PFSK-1 (cell line): ENCODE results near the gene LIMK1.

- RRBS, result 86% methylated on average over 6 of the region's 26 CpGs
Measured at GRCh38 chr7:73602858-73603883, 21.2 kb downstream of the MLXIPL start.

DNA sequence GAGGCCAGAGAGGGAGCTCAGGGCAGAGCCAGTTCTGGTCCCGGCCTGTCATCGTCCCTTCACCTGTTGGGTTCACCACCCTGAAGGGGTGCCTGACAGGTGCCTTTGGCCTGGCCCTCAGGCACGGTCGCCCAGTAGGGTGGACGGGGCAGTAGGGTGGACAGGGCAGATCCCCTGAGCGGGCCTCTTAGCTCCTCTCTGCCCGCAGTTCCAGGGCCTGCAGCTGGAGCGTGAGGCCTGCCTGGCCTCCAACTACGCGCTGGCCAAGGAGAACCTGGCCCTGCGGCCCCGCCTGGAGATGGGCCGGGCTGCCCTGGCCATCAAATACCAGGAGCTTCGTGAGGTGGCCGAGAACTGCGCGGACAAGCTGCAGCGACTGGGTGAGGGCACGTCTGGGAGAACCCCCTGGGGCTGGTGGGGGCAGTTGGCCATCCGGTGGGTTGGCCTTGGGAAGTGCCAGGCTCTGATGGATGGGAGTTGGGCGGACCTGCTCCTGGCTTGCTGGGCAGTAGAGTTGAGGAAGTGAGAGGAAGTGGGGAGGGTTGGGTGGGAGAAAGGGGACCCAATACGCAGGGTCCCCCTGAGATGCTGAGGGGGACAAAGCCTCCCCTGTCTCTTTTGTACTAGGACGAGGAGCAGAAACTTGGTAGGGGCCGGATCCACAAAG lies 1.7 kb downstream of the VPS37D start:
- RRBS, result 95% methylated on average over 1 of the region's 24 CpGs

GRCh38 chr7:73702097-73703244 lies 17.0 kb downstream of the STX1A start:
- RRBS, result 92% methylated on average over 5 of the region's 33 CpGs

DNA sequence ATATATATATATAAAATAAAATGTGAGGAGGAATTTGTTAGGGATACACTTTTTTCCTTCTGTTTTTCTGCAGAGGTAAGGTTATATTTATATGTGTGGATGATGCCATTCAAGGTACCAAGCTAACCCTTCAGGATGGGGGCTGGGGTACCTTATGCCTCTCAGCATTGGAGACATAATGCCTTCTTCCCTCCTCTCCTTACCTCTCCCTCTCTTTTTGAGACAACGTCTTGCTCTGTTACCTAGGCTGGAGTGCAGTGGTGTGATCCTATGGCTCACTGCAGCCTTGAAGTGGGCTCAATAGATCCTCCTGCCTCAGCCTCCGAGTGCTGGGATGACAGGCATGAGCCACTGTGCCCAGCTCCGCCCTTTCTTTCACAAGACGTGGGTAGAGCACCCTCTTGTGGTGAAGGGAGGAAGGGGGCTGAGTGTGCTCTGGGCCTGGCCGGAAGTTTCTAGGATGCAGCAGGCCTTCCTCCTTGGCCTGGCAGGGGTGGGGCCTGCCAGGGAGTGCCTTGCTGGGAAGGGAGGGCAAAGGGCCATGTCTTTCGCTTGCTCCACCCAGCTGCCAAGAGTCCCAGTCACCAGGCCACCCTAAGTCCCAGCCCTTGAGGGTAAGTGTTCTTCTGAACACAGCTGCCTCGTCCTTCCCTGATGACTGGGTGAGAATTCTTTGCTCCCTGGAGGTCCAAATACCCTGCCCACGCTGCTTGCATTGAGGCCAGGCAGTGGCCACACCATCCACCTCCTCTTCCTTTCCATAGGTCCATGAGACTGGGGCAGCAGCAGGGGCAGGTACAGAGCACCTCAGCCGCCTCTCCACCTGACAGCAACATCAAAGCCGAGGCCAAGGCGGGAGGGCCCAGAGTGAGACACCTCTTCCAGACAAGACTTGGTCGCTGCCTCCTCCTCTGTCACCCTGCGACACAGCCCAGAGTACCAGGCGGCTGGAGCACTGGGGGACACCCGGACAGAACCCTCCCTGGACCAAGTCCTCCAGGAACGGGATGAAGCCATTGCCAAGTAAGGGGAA lies 3.8 kb downstream of the ABHD11 start:
- RRBS, result no CpG with 5 or more reads among the region's 16 CpGs

GRCh38 chr7:73822226-73823077 lies 8.3 kb upstream of the CLDN4 start:
- RRBS, result 3% methylated on average over 3 of the region's 18 CpGs

GRCh38 chr7:73823078-73823366 lies 7.8 kb upstream of the CLDN4 start:
- RRBS, result no CpG with 5 or more reads among the region's 5 CpGs

GRCh38 chr7:73851368-73852059 lies 9.2 kb upstream of the METTL27 start:
- RRBS, result no CpG with 5 or more reads among the region's 6 CpGs

- RRBS, result 2% methylated on average over 38 of the region's 115 CpGs
Measured at GRCh38 chr7:74083006-74084271, at the start of gene LIMK1. Gene LIMK1, plus strand, starts transcription at chr7:74083804.

DNA sequence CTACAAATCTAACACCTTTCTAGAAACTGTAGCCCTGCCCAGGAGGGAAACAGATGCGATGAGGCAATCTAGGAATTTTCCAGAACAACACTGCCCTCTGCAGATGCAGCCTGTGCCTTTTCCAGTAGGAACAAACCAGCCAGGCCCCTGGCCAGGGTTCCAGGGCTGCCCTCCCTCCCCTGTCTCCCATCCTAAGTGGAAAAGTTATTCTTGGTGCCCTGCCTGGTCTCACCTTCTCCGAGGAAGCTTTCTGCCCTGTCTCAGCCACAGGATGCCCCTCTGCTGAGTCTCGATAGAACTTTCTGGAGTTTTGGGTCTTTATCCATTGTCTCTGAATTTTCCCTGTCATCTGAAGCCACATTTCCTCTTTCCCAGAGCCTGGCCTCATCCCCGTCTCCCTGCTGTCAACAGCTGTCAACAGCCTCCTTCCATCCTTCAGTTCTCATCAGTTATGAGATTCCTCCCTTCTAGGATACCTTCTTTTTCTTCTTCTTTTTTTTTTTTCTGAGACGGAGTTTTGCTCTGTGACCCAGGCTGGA lies 59.0 kb upstream of the GTF2IRD1 start:
- RRBS, result no CpG with 5 or more reads among the region's 5 CpGs

DNA sequence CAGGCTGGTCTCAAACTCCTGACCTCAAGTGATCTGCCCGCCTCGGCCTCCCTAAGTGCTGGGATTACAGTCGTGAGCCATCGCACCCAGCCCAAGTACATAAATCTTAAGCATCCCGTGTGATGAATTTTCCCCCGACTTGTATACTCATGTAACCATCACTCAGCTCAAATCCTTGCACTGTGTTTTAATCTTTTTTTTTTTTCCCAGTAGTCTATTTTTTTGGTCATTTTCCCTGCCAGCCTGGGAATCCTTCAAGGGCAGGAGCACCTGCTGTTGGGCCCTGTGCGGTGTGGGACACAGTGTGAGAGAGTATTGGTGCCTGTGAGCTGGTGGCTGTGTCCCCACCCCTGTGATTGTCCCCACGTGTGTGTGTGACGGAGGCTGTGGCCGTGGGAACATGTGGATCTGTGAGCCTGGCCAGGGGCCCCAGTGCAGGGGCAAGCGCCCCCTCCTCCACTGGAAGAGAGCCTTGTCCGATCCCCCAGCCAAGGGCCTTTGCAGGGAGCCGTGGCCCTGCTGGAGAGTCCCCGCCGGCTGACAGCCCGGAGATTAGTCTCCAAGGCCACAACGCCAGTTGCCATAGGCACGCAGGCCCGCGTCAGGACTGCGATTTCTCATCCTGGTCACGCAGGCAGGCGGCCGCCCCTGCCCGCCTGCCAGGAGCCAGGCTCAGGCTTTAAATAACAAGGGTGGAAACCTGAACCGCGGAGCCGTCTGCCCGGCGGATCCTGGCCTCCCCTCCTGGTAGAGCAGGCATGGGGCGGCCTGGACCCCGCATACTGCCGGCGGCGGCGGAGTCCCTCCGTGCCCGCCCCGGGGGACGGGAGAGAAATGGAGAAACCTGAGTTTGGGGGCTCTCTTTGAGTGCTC lies 26.5 kb downstream of the GTF2IRD1 start:
- RRBS, result 5% methylated on average over 5 of the region's 40 CpGs

DNA sequence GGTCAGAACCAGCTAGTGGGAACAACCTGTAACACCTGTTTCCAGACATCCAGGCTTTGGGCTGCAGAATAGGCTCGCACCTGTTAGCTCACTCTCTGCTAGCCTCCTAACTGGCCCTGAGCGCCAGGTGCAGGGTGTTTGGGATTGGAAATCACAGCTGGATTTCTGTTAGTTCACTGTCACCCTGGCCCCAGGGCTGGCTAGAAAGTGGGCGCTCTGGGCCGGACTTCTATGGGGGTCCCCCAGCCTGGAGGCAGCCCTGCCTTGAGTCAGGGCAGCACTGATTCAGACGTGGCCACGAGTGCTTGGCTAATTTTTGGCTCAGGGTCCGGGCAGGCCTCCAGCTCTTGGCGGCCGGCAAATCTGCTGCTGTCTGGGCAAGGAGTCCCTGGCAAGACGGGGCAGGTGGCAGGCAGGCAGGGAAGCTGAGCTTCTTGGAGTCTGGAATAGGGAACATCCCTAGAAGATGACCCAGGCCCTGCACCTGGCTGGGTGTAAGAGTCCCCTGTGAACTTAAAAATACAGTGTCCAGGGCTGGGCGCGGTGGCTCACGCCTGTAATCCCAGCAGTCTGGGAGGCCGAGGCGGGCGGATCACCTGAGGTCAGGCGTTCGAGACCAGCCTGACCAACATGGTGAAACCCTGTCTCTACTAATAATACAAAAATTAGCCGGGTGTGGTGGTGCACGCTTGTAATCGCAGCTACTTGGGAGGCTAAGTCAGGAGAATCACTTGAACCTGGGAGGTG lies 48.8 kb downstream of the GTF2IRD1 start:
- RRBS, result 84% methylated on average over 3 of the region's 21 CpGs

DNA sequence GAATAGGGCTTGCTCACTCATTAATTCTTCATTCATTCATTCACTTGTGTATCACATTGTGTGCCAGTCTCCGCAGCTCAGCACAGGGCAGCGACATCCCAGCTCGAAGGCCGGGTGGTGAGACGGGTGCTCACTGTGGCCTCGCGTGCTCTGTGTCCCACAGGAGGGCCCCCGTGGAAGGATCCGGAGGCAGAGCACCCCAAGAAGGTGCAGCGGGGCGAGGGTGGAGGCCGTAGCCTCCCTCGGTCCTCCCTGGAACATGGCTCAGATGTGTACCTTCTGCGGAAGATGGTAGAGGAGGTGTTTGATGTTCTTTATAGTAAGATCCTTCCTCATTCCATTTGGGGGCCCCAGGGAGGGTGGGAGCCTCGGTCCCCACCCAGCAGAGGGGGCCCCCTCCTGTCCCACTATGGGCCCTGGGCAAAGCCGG lies 61.6 kb downstream of the GTF2IRD1 start:
- RRBS, result 89% methylated on average over 6 of the region's 16 CpGs

- RRBS, result no CpG with 5 or more reads among the region's 6 CpGs
Measured at GRCh38 chr7:74554271-74554623, 100.5 kb downstream of the GTF2IRD1 start.

DNA sequence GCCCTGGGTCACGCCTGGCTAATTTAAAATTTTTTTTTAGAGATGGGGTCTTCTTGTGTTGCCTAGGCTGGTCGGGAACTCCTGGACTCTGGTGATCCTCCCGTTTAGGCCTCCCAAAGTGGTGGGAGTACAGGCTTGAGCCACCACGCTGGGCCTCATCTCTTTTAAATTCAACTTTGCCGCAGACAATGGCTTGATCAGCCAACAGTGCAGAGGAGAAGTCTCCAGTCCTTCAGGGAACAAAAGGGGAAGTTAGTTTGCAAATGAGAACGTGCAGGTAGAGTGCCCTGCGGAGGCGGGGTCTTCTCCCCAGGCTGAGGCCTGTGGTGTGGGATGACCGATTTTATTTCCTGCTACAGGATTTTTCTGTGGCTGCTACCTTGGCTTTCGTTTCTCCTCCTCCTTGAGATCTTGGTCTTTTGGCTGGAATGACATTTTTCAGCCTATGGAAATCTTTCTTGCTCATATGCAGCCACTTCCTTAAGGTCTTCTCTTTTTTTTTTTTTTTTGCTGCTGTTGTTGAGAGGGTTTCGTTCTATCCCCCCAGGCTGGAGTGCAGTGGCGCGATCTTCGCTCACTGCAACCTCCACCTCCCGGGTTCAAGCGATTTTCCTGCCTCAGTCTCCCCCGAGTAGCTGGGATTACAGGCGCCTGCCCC lies 2.3 kb downstream of the GTF2I start:
- RRBS, result no CpG with 5 or more reads among the region's 18 CpGs

DNA sequence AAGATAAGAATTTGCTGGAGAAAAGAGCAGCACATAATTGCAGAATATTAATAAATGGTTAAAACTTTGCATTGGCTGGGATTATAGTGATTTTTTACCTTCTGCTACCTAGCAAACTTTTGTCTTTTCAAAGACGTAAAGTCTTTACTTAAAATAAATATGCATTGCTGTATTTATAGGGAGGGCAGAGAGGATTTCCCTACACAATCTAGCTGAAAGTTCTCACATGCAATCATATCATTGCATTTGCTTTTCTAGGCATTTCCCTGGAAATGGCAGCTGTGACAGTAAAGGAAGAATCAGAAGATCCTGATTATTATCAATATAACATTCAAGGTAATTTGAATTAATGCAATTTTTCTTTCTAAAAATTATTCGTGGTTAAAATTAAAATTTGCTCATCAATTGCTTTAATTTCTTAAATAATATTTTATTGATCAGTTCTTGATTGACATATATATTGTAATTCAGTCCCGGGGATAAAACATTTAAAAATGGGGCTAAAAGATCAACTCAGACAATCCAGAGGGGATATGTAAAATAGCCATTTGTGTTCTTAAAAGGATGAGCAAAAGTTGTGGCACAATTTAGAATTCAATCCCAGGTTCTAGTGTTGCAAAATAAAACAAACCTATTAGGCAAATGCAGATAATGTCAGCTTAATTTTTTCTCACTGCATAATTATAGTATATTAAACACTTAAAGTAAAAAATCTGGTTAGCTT lies 53.4 kb downstream of the GTF2I start:
- RRBS, result no CpG with 5 or more reads among the region's 3 CpGs

DNA sequence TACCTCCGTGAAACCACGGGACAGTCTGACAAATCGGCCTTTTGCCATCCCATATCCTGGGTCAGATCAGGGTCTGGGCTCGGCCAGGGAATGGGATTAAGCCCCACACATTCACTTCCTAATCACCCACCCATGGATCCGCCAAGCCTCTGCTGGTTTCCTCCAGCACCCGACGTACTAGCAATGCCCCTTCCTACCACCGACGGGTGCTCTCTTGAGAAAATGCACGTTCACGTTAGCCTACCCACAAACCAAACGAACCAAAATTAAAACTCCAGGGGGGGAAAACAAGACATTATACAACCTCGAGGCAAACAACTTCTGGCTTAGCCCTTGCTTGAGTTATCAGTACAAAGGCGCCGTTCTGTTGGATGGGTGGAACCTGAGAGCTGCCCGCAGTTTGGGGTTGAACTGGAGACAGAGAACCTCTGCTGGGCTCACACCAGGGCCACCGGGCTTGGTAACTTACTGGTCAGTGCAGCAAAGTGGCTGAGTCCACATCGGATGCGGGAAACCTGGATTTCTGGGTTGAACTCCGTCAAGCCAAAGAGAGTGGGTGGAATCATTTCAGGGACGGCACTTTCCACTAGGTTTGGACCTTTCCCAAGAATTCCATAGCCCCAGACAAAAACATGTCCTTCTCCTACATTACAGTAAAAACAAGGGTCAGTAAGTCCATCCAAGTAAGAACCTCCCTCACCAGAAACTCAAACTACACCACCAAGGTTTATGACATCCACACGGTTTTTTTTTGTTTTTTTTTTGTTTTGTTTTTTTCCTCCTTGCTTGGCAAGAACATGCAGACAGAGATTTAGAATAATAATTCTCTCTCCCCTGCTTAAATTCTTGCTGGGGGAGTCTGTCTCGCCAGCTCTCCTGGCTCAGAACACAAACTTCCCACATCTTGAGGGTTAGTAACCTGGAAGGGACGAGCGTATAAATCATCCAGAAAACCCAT lies 17.9 kb downstream of the RCC1L start:
- RRBS, result no CpG with 5 or more reads among the region's 25 CpGs

DNA sequence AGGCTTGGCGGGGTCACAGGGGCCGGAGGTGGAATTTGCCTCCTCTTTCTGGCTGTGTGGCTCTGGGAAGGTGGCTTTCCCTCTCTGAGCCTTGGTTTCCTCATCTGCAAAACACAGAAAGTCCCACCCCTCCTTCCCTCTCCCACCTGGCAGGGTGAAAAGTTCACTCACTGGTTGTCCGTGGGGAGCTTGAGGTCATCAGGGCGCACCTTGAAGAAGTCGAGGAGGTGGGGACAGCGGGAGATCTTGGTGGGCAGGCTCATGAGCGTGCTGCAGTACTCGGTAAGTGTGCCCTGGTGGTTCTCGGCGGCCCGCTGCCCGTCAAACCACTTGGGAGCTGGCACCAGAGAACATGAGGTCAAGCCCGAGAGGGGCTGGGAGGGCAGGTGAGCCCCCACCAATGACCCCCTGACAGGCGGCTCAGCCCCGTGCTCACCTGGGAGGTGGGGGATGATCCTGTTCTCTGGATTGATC lies 74.0 kb downstream of the GTF2IRD2B start:
- RRBS, result no CpG with 5 or more reads among the region's 15 CpGs

- RRBS, result no CpG with 5 or more reads among the region's 36 CpGs
Measured at GRCh38 chr7:75418828-75419896, 23.7 kb downstream of the TRIM73 start.

GRCh38 chr7:75442418-75443284 lies 43.4 kb downstream of the POM121C start:
- RRBS, result no CpG with 5 or more reads among the region's 89 CpGs

DNA sequence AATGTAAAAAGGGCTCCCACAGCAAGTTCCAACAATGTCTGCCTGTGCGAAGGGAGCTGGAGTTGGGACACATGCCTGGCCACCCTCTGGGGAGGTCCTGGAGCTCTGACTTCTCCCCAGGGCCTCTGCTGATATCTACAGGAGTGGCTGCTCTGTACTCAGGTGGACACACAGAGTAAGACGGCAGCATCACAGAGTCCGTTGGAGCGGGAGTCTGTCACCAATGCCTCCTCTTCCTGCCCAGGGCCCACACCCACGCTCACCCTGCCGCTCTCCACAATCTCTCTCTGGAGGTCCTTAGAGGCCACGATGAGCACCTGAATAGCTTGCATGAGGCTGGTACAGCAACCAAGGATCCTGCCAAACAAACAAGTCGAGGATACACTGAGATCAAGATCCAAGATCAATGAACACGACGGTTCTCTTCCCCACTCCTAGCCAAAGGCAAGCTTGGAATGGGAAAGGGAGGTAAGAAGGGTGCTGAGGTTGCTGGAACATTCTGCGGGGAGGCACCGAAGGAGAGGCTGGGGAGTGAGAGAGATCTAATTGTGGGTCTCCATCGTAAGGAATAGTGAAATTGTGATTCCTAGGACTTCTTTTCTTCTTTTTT lies 54.7 kb downstream of the SPDYE5 start:
- RRBS, result no CpG with 5 or more reads among the region's 13 CpGs